Mesenteric fat pad (tissue), 1 donor: Measurements from ENCODE around the genes LTB4R and COCH.

GRCh38 chr14:24308477-24309046 lies 785 bp upstream of the CIDEB start:
- PRO-cap: no peak

DNA sequence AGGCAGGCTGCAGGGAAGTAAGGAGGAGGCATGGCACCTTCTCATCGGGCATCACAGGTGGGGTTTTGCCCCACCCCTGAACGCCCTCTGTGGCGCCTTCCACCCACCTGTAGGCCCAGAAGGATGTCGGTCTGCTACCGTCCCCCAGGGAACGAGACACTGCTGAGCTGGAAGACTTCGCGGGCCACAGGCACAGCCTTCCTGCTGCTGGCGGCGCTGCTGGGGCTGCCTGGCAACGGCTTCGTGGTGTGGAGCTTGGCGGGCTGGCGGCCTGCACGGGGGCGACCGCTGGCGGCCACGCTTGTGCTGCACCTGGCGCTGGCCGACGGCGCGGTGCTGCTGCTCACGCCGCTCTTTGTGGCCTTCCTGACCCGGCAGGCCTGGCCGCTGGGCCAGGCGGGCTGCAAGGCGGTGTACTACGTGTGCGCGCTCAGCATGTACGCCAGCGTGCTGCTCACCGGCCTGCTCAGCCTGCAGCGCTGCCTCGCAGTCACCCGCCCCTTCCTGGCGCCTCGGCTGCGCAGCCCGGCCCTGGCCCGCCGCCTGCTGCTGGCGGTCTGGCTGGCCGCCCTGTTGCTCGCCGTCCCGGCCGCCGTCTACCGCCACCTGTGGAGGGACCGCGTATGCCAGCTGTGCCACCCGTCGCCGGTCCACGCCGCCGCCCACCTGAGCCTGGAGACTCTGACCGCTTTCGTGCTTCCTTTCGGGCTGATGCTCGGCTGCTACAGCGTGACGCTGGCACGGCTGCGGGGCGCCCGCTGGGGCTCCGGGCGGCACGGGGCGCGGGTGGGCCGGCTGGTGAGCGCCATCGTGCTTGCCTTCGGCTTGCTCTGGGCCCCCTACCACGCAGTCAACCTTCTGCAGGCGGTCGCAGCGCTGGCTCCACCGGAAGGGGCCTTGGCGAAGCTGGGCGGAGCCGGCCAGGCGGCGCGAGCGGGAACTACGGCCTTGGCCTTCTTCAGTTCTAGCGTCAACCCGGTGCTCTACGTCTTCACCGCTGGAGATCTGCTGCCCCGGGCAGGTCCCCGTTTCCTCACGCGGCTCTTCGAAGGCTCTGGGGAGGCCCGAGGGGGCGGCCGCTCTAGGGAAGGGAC lies at the start of gene LTB4R:
Gene LTB4R, plus strand, starts transcription at position 961 of the 1,094 bp plus-strand sequence.
- PRO-cap: unidirectional peak, plus-strand start at position 961 of the sequence

DNA sequence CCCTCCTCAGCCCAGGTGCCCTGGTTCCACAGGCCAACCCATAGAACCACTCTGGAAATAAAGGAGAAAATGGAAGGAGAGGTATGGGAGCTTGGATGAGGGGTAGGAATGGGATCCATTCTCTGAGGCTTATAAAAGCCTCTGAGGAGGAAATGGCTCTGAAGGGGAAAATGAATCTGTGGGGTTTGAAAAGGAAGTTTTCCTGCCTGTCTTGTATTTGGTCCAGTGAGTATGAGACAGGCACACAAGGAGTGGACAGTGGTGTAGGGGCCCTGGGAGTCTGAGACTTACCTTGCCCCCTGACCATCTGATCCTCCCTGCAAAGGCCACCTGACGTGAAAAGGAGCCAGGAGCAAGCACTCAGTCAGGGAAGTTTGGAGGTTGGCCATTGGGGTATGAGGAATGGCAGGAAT lies 866 bp downstream of the LTB4R start:
- PRO-cap: no peak

GRCh38 chr14:24346891-24347626 lies 7.3 kb upstream of the RIPK3 start:
- PRO-cap: no peak

DNA sequence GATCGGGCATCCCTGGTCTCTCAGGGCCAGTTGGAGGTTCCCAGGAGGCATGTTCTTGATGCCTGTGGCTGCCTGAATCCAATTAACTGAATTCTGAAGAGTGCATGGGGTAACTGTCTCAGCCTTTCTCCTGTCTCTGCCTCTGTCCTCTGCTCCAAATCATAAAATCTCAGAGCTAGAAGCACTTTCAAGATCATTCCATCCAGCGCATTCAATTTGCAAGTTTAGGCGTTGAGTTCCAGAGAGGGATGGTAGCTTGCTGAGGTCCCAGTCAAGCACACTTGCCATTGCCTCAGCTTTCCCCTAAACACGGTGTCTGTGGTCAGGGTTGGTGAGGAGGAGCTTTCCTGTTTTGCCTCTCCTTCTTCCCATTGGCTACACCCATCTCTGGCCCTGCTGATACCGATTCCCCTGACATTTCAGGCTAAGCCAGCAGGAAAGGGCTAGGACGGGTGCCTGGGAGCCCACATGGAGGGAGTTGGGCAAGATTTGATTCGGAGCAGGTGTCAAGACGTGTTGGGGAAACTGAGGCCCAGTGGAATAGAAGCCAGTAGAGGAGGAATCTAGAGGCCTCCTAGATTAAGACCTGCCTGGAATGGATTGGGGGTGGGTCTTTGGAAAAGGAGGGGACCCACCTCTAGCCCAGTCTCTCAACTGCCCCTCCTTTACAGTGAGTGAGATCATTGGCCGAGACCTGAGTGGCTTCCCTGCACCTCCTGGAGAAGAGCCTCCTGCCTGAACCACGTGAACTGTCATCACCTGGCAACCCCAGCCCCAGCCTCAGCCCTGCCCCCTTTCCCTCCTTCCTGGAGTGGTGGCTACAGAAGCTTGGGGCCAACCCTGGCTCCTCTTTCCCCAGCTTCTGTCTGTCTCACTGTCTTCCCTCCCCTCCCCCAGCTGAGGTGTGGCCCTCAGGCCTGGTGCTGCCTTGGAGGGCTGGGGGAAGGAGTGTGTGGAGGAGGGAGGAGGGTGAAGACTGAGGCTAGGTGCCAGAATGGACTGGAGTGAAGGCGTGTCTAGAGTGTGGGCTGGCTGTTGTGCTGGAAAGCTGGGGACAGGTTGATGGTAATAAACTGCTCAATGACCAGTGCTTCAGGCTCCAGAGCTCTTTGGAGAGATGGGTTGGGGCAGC lies 9.3 kb downstream of the NFATC4 start:
- PRO-cap: no peak

DNA sequence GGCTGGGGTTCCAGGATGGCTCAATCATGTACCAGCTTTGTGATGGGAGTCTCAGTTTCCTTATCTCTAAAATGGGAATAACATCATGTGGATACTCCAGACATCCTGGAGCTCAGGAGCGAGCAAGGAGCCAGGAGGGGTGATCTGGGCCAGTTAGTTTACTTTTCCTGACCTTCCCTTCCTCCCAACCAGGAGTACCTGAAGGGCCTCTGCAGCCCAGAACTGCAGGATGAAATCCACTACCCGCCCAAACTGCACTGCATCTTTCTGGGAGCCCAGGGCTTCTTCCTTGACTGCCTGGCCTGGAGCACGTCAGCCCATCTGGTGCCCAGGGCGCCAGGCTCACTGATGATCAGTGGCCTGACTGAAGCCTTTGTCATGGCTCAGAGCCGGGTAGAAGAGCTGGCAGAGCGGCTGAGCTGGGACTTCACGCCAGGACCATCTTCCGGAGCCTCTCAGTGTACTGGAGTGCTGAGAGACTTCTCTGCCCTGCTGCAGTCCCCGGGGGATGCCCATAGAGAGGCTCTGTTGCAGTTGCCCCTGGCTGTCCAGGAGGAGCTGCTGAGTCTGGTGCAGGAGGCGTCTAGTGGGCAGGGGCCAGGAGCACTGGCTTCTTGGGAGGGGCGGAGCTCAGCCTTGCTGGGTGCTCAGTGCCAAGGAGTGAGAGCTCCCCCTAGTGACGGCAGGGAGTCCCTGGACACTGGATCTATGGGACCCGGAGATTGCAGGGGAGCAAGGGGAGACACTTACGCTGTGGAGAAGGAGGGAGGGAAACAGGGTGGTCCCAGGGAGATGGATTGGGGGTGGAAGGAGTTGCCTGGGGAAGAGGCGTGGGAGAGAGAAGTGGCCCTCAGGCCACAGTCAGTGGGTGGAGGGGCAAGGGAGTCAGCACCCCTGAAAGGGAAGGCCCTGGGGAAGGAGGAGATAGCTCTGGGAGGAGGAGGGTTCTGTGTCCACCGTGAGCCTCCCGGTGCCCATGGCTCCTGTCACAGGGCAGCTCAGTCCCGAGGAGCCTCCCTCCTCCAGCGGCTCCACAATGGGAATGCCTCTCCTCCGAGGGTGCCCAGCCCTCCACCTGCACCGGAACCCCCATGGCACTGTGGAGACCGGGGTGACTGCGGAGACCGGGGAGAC lies 1.9 kb downstream of the KHNYN start:
- PRO-cap: no peak

GRCh38 chr14:24437998-24438577 lies 4.5 kb downstream of the SDR39U1 start:
- PRO-cap: no peak

GRCh38 chr14:24810124-24810680 lies 176.2 kb upstream of the GZMB start:
- PRO-cap: no peak

DNA sequence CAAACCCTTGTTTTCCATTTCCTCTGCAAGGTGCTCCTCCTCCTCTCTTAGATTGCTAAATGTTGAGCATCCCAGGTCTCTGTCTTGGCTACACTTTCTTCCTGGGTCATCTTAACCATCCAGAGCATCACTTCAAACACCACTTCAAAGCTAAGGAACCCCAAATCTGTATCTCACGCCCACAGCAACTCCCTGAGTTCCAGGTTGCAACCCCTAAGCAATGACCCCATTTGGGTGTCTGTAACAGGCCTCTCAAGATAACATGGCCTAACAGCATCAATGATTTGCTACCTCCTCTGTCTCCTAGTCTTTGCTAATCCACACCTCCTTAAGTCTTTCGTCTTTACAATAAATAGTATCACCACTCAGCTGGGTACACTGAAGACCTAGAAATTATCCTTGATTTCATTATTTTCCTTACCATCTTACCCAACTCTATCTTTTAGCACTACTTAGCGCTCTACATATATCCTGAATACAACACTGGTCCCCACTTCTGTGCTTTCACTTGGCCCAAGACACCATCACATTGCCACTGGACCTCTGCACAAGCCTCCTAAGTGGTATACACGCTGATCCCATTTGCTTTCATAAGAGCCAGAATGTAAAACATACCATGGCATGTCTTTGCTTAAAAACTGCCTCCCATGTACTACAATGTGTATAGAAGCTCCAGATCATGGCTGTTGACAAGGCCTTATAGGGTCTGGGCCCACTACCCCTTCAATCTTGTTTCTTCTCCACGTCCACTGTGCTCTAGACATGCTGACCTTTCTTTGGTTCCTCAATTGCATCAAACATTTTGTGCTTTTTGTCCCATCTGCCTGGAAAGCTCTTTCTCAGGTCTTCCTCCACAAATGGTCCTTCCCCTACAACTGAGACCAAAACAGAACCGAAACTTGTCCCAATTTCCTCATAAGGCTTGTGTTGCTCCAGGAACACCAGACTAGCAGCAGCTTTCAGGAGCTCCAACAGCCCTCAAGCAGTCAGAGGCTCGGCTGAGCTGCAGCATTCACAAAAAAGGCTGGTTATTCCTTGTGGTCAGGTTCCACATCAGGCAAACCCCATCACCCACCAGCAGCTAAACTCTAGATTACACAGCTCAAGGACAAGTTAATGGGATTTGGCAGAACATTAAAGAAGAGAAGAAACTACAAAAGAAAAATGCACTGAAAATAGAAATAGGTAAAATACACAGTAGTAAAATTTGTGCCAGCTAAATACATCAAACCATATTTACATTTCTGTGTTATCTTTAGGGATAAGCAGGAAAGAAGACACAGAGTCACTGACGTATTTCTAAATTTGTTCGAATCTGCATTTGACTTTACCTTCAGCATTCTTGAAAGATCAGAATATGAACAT lies 141.7 kb downstream of the STXBP6 start:
- PRO-cap: no peak

DNA sequence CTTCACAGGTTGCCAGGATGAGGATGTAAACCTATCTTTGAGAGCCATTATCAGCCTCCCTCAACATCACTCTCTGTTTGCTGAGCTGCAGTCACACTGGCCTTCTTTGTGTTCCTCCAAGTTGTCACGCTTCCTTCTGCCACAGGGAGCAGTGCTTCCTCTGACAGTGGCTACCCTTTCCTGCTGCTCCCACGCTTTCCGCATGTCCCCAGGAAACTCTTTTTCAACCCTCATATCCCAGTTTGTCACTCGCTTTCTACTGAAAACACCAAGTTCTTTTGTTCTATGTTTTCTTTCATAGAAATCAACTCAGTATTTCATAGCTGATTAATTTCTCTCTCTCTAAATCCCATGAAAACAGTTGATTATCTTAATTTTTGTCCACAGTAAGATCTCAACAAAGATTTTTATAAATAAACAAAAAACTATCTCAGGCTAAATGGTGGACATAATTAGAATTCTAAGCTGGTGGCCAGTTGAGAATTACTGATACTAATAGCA lies 96.6 kb downstream of the STXBP6 start:
- PRO-cap: no peak

DNA sequence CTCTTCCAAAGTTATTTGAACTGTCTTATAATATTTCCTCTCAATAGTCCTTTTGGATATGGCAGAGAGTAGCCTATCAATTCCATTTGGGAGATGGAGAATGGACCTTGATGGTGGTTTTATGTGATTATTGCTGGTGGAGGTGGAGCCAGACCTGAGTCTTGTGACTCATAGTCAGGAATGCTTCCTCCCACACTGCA lies 40.9 kb upstream of the STXBP6 start:
- PRO-cap: no peak

DNA sequence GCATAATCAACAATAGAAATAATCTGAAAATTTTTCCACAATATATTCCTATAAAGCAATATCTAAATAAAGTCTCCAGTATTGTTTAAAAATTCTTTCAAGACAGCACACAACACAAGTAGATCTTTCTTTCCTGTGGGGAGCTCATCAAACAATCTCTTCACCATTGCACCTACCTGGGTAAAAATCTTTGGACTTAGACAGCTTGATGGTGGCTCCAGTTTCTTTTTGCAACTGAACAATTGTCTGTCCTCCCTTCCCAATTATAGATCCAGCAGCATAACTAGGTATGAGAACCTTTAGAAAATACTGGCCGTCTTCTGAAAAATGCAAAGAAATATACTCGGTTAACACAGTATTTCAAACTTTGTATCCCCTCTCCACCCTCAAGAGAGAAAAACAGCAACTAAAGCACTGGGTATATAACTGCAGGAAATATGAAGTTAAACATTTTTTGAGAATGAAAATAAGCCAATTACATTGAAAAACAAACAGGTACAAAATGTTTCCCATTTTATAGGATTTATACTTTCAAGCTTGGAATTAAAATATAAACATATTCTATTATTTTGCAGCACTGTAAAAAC lies 2.5 kb downstream of the NOVA1 start:
- PRO-cap: no peak

GRCh38 chr14:29236624-29237243 lies 470.1 kb downstream of the FOXG1 start:
- PRO-cap: no peak

GRCh38 chr14:29663406-29664039 lies 264.1 kb downstream of the PRKD1 start:
- PRO-cap: no peak

DNA sequence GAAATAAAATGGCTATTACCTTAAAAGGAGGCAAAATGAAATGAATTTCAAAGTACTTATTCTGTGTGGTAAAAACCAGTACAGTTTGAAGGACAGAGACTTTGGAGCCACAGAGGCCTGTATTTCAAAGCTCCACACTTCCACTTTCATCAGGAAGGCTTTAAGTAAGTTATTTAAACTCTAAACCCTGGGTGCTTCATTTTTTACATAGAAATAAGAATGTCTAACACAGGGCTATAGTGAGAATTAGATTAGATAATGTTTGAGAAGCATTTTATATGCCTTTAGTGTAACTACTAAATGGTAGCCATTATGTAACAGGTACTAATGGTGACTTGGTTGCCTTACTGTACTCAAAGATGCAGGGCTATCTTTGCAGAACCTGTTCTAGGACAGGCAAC lies 267.3 kb upstream of the PRKD1 start:
- PRO-cap: no peak

- PRO-cap: no peak
Measured at GRCh38 chr14:30873970-30875029, at the start of gene COCH. COCH (plus strand) TSS chr14:30874559.

DNA sequence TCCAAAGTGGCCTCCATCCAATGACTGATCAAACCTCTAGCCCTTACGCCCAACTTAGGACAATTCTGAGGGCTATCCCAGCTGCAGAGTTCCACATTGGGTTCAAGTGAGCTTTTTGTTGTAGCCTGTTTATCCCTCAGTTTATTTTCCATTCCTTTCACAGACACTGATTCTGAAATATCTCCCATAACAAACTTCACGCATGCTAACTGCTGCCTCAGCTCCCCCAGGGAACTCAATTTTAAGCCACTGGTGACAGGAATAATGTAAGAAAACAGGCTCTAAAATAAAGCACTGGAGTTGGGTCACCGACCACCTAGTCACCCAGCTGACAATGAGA lies 29.5 kb upstream of the AP4S1 start:
- PRO-cap: no peak

GRCh38 chr14:31251362-31252034 lies 43.9 kb upstream of the HECTD1 start:
- PRO-cap: no peak

DNA sequence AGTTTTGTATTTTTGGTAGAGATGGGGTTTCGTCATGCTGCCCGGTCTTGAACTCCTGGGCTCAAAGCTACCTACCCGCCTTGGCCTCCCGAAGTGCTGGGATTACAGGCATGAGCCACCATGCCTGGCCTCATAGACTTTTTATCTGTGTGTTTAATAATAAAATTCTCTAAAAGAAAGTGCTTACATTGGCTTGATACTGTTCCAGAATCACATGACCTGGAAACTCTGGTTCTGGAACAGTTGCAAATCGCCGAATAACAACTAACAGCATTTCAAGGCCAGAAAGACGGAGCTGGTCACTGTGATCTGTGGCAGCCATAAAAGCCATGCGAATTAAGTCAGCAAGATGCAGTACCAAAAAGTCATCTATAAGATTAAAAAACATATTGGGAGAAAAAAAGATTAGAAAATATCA lies 99.0 kb downstream of the HEATR5A start:
- PRO-cap: no peak

DNA sequence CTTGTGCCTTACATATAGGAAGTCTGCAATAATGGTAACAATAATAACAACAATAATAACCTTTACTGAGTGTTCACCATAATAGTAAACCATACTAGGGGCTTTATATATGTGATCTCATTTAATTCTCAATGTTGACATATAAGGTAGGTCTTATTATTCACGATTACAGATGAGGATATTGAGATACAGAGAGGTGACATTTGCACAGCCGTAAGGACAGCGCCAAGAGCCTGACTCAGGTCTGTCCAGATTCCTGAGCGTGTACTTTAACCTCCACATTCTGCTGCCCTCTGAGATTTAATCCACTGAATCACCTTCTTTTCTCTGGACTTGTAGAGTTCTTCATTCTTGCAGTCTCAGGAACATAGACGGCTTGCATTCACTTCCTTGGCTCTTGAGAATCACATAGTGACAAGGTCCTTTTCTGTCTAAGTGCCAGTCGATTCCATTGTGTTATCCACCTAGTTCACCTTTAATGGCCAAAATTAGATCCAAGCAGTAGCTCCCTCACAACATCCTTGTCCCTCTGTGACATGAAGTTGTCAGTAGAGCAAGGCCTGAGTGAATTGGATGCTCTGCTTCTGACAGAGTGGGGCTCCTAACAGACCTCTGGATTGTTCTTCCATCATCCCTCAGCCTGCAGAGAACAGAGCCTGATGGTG lies 141.0 kb upstream of the ARHGAP5 start:
- PRO-cap: no peak